Mesenchymal stem cell of adipose (primary cell): Measurements from ENCODE around the genes ASAH2B, IPMK, PHYHIPL and FAM13C.

GRCh38 chr10:50416413-50416805, 165.1 kb upstream of the ASAH2 start:
- CAGE, long polyA plus RNA = no peak

- CAGE, long polyA plus RNA = no peak
Observed at GRCh38 chr10:50556286-50557140, 67.2 kb downstream of the SGMS1 start.

GRCh38 chr10:50577535-50578219, 46.1 kb downstream of the SGMS1 start:
- CAGE, long polyA plus RNA = no peak

- CAGE, long polyA plus RNA = no peak
Observed at GRCh38 chr10:50582517-50583236, 41.1 kb downstream of the SGMS1 start.

GRCh38 chr10:50624391-50624782, 631 bp upstream of the SGMS1 start:
- CAGE, long polyA plus RNA = no peak

DNA sequence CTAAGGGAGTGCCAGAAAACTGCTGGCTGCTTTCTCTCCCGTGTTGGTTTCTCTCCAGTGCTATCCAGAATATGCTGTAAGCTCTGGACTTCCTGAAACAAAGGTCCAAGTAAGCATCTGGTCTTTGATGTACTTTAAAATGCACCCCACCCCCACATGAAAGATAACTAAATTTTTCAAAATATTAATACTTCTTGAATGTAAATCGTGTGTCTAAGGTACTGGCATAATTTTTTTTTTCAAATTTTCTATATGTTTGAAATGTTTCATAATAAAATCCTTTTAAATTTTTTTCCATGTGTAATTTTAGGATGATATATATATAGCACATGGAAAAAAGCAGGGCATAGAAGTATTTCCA, 2.2 kb upstream of the SGMS1 start:
- CAGE, long polyA plus RNA = no peak

DNA sequence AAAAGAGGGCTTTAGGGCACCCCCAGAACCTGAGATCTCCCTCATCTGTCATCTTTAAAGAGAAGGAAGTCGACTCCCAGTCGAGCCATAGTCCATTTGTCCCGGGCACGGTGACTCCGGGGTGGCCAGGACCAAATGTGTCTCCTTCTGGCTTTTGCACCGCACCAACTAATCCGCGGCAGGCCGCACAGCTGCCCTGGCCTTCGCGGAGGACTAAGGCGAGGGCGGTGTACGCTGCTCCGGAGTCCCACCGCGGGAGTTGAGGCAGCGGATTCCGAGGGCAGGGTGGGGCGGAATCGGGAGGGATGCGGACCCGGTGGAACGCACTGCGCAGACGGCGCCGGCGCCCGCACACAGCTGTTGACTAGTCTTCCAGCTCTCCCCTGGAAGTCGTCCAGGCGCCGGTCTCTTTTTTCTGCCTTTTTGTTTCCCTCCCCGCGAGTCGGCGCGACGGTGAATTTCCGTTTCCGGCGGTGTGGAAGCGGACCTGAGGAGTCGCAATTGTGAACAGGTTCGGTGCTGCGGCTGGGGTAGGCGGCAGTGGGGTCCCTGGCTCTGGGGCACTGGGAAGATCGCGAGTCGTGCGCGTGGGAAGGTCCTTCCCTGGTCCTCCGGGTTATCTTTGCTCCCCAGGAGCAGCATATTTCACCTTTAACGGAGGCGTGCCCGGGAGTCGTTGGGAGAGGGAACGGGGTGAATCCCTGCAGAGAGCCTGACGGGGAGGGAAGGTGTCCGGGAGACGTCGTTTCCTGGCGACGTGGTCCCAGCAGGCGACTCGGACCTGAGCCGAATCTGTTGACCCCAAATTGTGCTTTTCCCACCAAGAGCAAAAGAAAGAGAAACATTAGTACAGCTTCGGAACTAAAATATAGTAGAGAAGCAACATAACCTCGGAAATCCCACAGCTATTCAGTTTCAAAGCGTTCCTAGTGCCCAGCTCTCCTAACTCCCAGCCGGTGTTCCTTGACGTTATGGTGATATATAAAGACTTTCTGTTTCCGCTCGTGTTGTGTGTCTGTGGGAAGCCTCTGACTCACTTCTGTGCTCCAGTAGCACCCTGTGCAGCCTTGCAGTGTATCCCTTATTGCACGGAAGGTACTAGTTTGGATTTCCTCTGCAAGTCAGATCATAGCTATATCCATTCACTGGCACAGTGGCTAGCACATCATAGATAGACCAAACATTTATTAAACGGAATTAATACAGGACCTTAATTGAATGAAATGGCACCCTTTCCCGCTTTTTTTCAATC, at the start of gene ASAH2B:
TSS of gene ASAH2B (plus strand) at position 464 of the 1,252 bp plus-strand sequence.
- CAGE, long polyA plus RNA = no peak

- CAGE, long polyA plus RNA = no peak
Observed at GRCh38 chr10:50773523-50773918, 33.8 kb downstream of the ASAH2B start.

GRCh38 chr10:51083185-51084032, 9.1 kb downstream of the PRKG1 start:
- CAGE, long polyA plus RNA = no peak

GRCh38 chr10:51232586-51233198, 158.4 kb downstream of the PRKG1 start:
- CAGE, long polyA plus RNA = no peak

DNA sequence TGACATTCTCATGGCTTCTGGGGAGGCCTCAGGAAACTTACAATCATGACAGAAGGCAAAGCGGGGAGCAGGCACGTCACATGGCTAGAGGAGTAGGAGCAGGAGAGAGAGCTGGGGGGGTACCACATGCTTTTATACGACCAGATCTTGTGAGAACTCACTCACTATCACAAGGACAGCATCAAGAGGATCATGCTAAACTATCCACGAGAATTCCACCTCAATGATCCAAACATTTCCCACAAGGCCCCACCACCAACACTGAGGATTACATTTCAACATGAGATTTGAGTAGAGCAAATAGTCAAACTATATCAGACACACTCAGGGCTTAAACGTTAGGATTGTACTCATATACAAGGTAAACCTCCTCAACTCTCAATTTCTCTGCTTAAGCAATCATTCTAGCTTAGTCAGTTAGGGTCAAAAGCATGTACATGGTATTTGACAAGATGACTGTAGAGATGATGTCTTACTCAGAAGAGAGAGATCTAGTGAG, 269.9 kb downstream of the PRKG1 start:
- CAGE, long polyA plus RNA = no peak

- CAGE, long polyA plus RNA = no peak
Observed at GRCh38 chr10:51672905-51673512, 26.4 kb downstream of the CSTF2T start.

GRCh38 chr10:52234273-52234657, 79.8 kb upstream of the DKK1 start:
- CAGE, long polyA plus RNA = no peak

DNA sequence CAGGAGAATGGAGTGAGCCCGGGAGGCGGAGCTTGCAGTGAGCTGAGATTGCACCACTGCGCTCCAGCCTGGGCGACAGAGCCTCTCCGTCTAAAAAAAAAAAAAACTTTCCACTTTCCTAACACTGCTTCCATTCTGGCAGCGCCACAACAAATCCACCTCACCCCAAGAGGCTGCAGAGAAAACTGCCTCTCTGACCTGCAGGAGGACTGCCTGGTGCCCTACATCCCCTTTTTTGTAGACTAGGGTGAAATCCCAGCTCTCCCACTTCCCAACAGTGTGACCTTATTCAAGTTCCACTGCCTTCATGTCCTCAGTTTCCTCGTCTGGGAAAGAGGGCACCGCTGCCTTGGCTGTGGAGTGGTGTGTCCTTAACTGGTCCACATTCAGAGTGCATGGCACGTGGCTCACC, 2.6 kb upstream of the MBL2 start:
- CAGE, long polyA plus RNA = no peak

GRCh38 chr10:57025433-57025798, 664.4 kb upstream of the ZWINT start:
- CAGE, long polyA plus RNA = no peak

DNA sequence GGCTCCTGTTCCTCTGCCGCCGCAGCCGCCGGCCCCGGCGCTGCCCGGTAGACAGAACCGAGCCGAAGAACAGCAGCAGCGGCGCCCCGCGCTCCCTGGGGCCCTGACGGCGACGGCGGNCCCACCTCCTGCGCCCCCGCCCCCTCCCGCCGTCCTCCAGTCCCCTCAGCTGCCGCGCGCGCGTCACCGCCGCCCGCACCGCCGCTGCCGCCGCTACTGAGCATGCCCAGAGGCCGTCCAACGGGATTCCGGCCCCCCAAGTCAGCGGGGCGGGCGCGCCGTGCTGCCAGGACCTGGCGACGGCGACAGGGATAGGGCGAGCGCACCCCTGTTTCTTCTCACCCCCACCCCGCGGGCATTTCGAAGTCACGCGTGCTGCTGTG, at the start of gene IPMK:
TSS of gene IPMK (minus strand) at position 71 of the 383 bp plus-strand sequence.
- CAGE, long polyA plus RNA = no peak

DNA sequence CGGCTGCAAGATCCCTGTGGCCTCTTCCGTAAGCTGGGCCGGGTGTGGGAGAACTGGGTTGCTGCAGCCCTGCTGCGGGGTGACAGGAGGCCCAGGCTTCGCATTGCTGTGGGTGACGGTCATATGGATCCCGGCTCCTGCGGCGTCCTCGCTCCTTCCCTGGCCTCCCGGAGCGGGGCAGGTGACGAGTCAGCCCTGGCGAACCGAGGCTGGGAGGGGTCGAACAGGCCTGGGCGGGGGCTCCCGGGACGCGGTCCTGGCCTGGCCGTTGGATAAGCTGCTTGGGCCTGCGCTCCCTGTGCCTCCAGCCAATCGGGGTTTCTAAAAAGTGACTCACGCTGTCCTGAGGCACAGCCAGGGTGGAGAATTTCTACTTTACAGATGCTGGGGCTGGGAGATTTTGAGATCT, 7.8 kb upstream of the UBE2D1 start:
- CAGE, long polyA plus RNA = no peak

DNA sequence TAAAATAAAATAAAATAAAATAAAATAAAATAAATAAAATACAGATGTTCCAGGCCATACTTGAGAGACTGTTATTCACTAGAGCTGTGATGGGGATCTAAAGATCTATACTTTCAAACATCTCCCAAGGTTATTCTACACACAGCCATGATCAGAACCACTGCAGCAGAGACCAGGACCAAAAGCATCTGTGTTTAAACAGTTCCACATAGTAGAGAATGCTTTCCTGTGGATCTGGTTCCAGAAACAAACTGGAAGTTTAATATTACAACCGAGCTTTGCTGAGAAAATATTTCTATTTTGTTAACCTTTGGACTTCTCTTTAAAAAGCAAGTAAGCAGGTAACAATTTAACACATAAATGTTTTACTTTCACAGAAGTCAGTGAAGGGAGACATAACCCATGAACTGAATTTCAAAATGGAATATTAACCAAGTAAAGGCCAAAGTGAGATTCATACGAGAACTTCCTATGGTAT, 98.7 kb upstream of the PHYHIPL start:
- CAGE, long polyA plus RNA = no peak

DNA sequence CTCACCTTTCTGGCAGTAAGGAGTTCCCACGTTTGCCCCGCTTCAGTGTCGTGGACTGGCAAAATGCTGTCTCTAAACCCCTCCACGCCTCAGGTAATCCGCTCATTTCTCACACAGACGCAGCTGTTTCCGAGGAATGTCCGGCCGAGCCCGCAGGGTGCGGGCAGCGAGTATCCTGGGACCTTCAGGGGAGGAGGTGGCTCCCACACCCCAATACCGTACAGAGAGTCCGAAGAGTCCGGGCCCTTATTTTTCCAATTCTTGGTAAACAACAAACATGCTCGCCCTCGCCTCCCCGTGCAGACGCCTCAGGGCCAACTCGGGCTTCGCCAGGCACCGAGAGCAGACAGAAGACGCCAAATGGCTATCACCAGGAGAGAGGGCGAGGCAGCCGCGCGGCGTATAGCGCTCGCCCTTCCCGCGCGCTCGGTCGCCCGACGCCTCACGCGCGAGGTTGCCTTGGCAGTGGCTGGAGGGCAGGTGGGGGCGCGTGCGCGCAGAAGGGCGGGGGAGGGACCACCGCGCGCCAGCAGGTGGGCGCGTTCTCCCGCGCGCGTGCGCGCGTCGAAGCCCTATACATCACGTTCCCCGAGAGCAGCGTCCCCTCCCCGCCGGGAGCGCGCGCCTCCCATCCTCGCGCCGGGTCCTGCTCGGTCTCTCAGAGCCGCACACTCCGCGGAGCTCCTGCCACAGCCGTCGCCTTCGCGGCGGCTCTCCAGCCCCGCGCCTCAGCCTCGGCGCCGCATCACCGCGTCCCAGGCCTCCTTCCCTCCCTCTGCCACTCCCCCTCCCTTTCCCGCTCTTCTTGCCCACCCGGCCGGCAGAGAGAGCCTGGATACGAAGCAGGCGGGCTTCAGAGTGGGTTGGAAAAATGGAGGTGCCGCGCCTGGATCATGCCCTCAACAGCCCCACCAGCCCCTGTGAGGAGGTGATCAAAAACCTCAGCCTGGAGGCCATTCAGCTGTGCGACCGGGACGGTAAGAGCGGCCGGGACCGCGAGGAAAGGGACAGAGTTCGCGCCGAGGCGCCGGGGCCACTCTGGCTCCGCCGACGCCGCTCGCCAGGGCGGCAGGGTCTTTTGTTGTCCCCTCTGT, at the start of gene PHYHIPL:
TSS of gene PHYHIPL (plus strand) at position 661 of the 1,094 bp plus-strand sequence.
- CAGE, long polyA plus RNA = no peak

DNA sequence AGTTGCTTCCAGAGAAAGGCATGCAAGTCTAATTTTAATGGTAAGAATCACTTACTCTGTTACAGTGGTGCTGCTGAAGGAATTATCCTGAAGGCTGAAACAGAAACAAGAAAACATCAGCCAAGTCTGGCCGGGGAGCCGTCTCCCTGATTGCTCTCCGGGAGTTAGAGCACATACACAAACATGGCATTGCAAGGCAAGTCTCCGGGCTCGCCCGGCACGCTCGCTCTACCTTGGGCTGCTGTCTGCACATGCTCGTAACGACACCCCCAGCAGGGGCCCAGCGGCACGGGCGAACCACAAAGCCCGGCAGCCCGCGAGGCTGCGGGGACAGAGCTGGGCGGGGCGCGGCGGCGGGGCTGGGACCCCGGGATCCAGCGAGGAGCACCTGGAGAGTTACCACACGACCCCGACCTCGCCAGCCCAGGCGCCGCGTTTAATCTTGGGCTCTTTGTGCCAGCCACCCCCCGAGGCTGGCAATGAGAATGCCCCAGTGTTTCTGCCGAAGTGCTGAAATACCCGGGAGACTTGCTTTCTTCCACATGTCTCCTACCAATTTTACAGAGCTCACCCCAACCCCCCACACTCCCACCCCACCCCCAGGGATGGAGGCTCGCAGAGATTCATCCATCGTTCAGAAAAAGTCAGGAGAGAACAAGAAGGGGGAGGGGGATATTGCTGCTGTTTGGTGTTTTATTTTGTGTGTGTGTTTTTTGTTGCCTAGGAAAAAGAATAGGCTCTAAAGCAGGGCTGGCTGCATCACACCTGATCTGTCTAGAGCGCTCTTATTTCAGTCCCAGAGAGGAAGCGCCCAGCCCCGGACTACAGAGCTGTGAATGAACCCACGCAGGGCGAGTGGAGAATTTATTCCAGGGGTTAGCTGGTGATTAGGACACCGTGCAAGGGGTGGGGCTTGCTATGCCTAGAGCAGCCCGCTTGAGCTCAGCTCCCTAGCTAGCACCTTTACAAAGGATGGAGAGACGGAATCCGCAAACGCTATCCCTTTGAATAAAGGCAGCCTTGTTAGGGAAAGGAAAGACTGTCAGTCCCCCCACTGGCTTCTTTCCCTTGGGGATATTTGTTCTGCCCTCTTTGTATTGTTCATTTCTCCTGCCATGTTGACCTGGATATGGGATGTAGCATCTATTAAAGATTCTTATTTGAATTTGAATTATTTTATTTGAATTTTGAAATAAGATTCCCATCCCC, at the start of gene FAM13C:
TSS of gene FAM13C (minus strand) at position 206 of the 1,209 bp plus-strand sequence.
- CAGE, long polyA plus RNA = no peak